ENCODE results near the gene PEAK3.

DNA sequence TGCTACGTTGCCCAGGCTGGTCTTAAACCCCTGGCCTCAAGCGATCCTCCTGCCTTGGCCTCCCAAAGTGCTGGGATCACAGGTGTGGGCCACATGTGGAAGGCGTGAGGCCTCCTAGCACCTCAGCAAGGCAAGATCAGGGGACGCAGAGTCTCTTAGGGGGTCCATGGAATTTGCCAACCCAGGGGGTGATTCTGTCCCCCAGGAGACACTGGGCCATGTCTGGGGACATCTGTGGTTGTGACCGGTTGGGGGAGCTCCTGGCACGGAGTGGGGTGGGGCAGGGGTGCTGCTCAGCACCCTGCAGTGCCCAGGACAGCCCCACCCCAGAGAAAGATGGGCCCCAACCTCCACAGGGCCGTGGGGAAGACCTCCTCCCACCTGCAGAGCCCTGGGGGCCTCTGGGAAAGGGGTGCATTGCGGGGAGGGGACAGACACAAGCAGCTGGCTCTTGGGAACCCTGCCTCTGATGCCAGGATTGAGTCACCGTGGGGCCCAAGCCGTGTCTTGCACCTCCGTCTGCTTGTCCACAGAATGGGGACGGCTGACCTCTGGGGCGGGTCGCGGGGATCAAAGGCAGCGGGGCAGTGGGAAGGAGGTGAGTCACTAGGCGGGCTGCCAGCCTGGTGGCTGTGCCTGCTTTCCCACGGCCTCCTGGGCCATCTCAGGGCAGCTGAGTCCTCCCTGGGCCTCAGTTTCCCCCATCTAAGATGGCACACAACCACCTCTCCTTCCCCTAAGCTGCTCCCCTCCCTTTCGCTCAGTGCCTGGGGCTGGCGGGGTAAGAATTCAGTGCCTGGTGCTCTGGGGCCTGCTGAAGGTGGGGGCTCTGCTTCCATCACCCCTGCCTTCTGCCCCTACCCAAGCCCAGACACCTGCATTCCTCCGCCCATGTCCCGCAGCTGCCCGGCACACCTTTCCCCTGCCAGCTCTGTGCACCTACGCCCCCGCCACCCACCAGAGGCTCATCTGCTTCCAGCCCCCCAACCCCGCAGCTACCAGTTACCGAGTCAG, 3.7 kb downstream of the MKNK2 start:
- PRO-cap: no peak
- RAMPAGE, long total RNA: no peak

GRCh38 chr19:2075115-2075511, 21.0 kb downstream of the MOB3A start:
- PRO-cap: no peak
- RAMPAGE, long total RNA: no peak

DNA sequence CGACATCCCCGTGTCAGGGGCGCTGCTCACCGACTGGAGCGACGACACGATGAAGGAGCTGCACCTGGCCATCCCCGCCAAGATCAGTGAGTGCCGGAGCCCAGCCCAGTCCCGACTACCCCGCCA, 225 bp downstream of the IZUMO4 start:
- PRO-cap: no peak
- RAMPAGE, long total RNA: no peak

GRCh38 chr19:2100865-2102016, 4.5 kb downstream of the IZUMO4 start:
- PRO-cap: no peak
- RAMPAGE, long total RNA: no peak

GRCh38 chr19:2112696-2113353, 16.1 kb downstream of the IZUMO4 start:
- PRO-cap: no peak
- RAMPAGE, long total RNA: no peak

GRCh38 chr19:2129036-2129290, 22.4 kb downstream of the AP3D1 start:
- PRO-cap: no peak
- RAMPAGE, long total RNA: no peak

GRCh38 chr19:2132264-2133560, 18.7 kb downstream of the AP3D1 start:
- PRO-cap: no peak
- RAMPAGE, long total RNA: no peak

DNA sequence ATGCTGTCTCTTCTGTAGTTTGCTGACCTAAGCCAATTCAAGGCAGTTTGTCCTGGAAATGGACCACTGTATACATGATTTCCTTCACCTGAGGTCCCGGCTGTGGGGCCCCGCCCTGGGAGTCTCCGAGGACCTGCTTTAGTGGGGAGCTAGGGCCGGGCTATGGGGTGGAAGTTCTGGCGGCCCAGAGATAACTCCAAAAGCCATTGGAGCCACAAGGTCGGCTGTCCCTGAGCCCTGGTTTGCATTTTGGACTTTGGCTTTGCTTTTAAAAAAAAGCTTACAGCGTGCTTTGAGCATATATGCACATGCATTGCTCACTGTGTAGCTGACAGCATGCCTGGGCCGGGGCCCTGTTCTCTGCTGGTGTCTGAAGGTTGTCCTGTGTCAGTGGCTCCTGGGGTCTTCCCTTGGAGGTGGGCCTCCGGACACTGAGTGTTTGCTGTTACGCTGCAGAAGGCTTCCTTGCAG, 23.4 kb downstream of the PLEKHJ1 start:
- PRO-cap: no peak
- RAMPAGE, long total RNA: no peak

- PRO-cap: no peak
- RAMPAGE, long total RNA: no peak
These were observed 4.6 kb downstream of the SF3A2 start for GRCh38 chr19:2240854-2241943.

- PRO-cap: bidirectional peak, plus-strand start at chr19:2269520, minus-strand start at chr19:2269229; unidirectional peak, plus-strand start at chr19:2269826; bidirectional peak, plus-strand start at chr19:2270300, minus-strand start at chr19:2270211
- RAMPAGE, long total RNA: start-site peak on the plus strand at chr19:2269519-2269525, 2,606 and 2,906 reads in 2 replicates
These were observed 12.2 kb downstream of the PEAK3 start for GRCh38 chr19:2269392-2270637.

- PRO-cap: unidirectional peak, minus-strand start at chr19:2271682
- RAMPAGE, long total RNA: no peak
These were observed 10.5 kb downstream of the PEAK3 start for GRCh38 chr19:2271348-2272067.

GRCh38 chr19:2273352-2274064, 8.5 kb downstream of the PEAK3 start:
- PRO-cap: no peak
- RAMPAGE, long total RNA: no peak

DNA sequence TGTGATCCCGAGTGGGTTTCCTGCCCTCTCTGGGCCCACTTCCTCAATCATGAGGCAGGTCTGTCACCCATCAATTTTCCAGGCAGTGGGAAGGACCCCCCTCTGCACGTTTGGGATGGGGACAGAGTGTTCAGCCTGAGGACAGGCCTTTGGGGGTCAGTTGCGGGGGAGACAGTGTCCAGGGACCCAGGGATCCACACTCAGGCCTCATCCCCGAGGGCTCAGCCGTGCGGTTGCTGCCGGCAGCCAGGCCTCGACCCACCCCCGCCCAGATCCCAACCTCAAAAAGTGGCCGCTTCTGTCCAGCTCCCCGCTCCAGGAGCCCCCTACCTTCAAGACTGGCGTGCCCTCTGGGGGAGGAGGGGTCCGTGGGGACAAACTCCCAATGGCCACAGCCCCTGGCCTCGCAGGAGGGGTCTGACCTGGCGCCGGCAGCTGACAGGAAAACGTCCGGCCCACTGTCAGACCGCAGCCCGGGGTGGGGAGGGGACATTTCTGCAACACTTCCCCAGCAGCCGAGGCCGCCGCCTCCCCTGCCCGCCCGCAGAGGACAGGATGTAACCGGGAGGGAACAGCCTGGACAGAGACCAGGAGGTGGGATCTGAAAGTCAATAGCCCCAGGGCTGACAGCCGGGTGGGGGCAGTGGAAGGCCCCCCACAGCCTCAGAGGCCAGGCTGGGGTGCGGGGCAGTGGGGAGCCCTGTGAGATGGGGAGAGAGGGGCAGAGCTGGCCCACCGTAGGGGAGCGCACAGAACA, at the start of gene PEAK3:
Gene PEAK3 (minus strand): TSS at position 419 of the 757 bp plus-strand sequence.
- PRO-cap: unidirectional peak, plus-strand start at position 546 of the sequence
- RAMPAGE, long total RNA: no peak

- PRO-cap: no peak
- RAMPAGE, long total RNA: no peak
These were observed 4.4 kb downstream of the LINGO3 start for GRCh38 chr19:2303506-2303983.

- PRO-cap: no peak
- RAMPAGE, long total RNA: no peak
These were observed 2.4 kb downstream of the SPPL2B start for GRCh38 chr19:2330688-2331406.

DNA sequence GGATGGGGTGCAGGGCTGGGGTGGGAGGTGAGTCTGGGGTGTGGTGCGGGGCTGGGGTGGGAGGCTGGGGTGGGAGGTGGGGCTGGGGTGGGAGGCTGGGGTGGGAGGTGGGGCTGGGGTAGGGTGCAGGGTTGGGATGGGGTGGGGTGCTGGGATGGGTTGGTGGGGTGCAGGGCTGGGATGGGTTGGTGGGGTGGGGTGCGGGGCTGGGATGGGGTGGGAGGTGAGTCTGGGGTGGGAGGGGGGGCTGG, 992 bp downstream of the TMPRSS9 start:
- PRO-cap: no peak
- RAMPAGE, long total RNA: no peak

- PRO-cap: no peak
- RAMPAGE, long total RNA: no peak
These were observed 27.5 kb downstream of the TMPRSS9 start for GRCh38 chr19:2387449-2388167.

GRCh38 chr19:2403324-2403679, 24.1 kb downstream of the TIMM13 start:
- PRO-cap: no peak
- RAMPAGE, long total RNA: no peak

GRCh38 chr19:2479579-2480067, 3.7 kb downstream of the GADD45B start:
- PRO-cap: no peak
- RAMPAGE, long total RNA: no peak

- PRO-cap: no peak
- RAMPAGE, long total RNA: no peak
These were observed 66.6 kb downstream of the GADD45B start for GRCh38 chr19:2542310-2543135.

Data from urinary bladder (tissue), 3 donors.